Breast (tissue), 4 donors: Measurements from ENCODE around the gene SIX2.

- PRO-cap, 3 experiments: no peak in any of the 3 experiments
- RRBS: no CpG with 5 or more reads among the region's 4 CpGs
Measured at GRCh38 chr2:43869856-43870516, 31.2 kb downstream of the ABCG8 start.

- PRO-cap, 3 experiments: no peak in any of the 3 experiments
- RRBS: no CpG with 5 or more reads among the region's 9 CpGs
Measured at GRCh38 chr2:44081405-44081882, 85.7 kb upstream of the LRPPRC start.

GRCh38 chr2:44201028-44202230 is 32.8 kb downstream of the PPM1B start:
- PRO-cap, 3 experiments: no peak in any of the 3 experiments
- RRBS: no CpG with 5 or more reads among the region's 13 CpGs

DNA sequence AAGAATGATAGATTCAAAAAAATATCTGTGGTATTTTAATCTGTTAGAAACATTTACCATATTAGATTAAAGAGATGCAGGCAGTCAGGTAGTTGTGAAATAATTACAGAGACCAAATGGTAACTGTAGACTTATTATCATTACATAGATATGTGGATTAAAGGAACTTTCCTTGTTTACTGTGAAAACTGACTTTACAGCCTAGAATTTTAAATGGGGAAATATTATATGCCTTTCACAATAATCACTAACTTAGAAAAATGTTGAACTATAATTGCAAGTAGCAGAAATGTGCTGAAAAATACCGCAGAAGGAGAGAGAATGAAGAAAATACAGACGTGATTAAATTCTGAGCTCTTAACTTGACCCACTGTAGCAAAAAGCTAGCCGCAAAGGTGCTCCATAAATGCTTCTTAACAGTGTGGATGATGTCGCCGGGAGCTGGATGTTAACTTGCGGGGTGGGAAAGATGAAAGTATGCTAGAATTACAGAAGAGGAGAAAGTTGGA is 52.4 kb downstream of the PPM1B start:
- PRO-cap, 3 experiments: no peak in any of the 3 experiments
- RRBS: no CpG with 5 or more reads among the region's 6 CpGs

DNA sequence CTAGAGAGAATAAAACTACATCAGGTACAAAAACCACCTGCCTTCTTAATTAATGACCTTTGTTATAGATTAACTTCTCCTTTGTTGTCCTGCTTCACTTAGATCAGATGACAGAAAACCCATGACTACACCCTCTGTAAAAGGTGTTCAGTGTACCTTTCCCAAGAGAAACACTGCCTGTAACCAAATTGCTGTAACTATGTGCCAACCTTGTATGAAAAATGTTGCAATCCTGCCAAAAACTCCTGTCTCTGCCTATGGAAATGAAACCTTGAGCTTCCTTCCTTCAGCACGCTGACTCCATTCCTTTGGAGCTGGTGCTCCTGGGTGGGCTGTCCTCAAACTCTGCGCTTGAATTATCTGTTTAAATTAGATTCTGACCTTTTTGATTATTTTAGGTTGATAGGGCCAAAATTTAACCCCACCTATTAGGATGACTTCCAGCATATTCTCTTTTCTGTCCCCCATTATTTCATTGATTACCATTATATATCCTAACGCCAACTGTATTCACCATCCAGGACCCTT is 29.6 kb upstream of the SLC3A1 start:
- PRO-cap, 3 experiments: no peak in any of the 3 experiments
- RRBS: no CpG with 5 or more reads among the region's 3 CpGs

GRCh38 chr2:44268387-44268650 is 7.0 kb upstream of the SLC3A1 start:
- PRO-cap, 3 experiments: no peak in any of the 3 experiments
- RRBS: no CpG with 5 or more reads among the region's 2 CpGs

GRCh38 chr2:44360684-44361069 is 617 bp downstream of the PREPL start:
- PRO-cap, 3 experiments: peak in 1 of 3 experiments; most common plus-strand start chr2:44360977 (in 1)
- RRBS: no CpG with 5 or more reads among the region's 11 CpGs

- PRO-cap, 3 experiments: no peak in any of the 3 experiments
- RRBS: 3% methylated on average over 2 of the region's 8 CpGs
Measured at GRCh38 chr2:44361070-44361323, 297 bp downstream of the PREPL start.

DNA sequence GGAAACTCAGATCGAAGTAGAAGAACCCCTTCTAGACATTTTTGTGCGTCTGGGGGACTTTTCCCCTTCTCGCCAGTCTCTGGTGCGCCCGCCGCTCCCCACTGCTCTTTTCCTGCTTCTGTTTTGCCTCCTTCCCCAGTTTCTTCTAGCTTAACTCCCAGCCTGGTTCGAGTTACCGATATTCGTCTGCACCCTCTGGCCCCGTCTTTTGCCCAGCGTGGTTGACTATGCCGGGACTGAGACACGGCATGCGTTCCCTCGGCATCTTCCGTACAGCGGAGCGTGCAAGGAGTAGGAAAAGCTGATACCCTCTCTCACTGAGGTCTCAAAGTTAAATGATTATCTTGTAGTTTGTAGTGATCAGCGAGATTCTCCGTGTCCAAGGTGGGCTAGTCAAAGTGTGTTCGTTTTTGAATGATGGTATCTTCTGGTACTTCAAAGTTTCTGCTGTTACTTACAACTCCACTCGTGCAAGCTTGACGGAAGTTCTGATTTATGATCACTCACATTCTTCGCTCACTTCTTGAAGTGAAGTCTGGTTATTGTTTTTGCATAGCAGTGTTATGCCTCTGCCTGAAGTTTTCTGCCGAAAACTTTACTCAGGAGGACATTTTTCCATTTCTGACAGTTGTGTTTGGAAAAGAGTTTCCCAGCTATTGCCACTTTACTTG is 760 bp downstream of the CAMKMT start:
- PRO-cap, 3 experiments: peak in 3 of 3 experiments; most common minus-strand start position 147 of the sequence (in 2)
- RRBS: no CpG with 5 or more reads among the region's 25 CpGs

DNA sequence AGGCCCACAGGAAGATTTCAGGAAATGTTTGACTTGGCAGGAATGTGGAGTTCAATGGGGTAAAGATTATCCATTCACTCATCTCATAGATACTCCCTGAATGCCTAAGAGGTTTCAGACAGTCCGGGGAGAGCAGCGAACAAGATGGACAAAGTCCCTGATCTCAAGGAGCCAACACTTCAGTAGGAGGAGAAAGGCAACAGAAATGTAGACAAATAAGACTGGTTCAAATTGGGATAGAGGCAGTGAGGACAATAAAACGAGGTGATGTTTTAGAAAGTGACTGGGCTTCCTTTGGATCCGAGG is 155.0 kb upstream of the SIX3 start:
- PRO-cap, 3 experiments: no peak in any of the 3 experiments
- RRBS: no CpG with 5 or more reads among the region's 4 CpGs

GRCh38 chr2:44949599-44950172 is 8.2 kb downstream of the SIX3 start:
- PRO-cap, 3 experiments: no peak in any of the 3 experiments
- RRBS: 7% methylated on average over 23 of the region's 39 CpGs

DNA sequence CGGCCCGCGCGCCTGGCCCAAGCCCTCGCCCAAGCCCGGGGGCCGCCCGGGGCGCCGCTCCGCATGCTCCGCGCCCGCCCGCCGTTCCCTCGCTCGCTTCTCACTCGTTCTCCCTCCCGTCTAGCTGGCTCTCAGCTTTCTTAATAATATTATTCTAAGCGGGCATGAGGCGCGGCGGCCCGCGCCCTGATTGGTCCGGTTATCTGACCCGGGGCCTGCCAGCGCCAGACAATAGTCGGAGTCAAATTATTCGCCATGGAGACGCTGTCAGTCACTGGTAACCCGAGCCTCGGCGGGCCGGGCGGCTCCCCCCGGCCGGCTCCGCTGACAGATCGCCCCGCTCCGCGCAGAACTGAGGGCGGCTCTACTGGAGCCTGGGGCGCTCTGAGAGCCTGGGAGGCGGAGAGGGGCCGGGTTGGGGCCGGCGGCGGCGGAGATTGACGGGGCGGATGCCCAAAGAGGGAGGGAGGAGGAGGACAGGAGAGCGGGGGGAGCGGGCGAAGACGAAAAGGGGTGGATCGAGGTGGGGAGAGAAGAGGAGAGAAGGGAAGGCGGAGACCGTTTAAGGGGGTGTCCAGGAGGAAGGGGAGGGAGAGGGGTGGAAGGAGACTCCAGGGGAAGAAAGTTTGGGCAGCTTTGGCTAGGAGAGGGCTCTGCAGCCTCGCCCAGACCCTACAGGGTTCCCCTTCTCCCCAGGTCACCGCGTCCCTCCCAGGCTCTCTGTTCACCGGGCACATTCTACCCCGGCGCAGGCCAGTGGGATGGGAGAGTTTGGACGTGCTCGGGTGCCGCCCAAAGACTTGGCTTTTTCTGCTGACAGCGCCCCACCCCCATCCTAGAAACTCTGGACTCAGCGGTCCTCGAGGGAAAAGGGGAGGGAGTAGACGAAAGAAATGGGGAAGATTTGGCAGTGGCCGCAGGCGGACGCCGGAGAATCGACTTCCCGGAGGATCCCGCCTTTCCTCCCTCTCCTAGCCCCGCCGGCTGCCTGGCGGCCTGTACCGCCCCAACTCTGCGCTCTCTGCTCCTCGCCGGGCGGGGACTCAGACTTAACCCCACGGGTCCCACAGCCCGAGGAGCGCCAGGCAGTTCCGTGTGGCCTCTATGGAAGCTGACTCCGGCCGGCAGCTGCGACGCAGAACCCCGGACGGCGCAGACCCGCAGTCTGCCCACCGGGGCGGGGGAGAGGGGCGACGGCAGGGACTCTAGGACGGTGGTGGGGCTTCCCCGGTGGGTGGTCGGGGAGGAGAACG is at the start of gene SIX2:
SIX2 (minus strand) TSS at position 142 of the 1,253 bp plus-strand sequence.
- PRO-cap, 3 experiments: peak in 3 of 3 experiments; most common plus-strand start position 530 of the sequence (in 2); most common minus-strand start position 122 of the sequence (in 3)
- RRBS: 3% methylated on average over 34 of the region's 109 CpGs

- PRO-cap, 3 experiments: peak in 1 of 3 experiments; most common minus-strand start chr2:45170048 (in 1)
- RRBS: 2% methylated on average over 51 of the region's 107 CpGs
Measured at GRCh38 chr2:45169266-45170219, 160.3 kb upstream of the SIX2 start.

DNA sequence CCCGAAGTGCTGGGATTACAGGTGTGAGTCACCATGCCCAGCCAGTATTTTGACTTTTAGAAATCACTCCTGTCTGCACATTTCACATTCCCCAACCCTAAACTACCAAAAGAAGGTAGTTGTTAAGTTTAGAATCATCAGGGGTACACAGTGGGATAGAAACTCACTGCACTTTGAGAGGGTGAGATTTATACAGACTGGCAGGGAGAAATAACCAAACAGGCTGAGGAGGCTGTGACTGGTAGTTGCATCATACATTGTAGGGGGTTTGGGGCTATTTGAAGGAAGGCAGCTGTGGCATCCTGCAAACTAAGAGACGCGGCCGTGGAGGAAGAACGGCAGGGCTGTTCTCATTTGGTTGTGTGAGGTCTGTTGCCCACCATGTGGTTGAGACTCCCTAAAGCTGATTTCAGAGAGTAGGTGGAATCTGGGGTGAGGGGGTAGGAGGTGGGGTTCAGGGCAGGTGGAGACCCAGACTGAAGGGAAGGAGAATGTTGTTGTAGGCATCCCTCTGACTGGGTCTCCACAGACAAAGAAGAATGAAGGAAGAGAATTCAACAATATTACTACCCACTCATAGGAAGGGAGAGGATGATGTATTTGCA is 170.8 kb upstream of the SIX2 start:
- PRO-cap, 3 experiments: no peak in any of the 3 experiments
- RRBS: no CpG with 5 or more reads among the region's 5 CpGs

GRCh38 chr2:45794115-45794635 is 142.7 kb downstream of the PRKCE start:
- PRO-cap, 3 experiments: no peak in any of the 3 experiments
- RRBS: no CpG with 5 or more reads among the region's 16 CpGs

DNA sequence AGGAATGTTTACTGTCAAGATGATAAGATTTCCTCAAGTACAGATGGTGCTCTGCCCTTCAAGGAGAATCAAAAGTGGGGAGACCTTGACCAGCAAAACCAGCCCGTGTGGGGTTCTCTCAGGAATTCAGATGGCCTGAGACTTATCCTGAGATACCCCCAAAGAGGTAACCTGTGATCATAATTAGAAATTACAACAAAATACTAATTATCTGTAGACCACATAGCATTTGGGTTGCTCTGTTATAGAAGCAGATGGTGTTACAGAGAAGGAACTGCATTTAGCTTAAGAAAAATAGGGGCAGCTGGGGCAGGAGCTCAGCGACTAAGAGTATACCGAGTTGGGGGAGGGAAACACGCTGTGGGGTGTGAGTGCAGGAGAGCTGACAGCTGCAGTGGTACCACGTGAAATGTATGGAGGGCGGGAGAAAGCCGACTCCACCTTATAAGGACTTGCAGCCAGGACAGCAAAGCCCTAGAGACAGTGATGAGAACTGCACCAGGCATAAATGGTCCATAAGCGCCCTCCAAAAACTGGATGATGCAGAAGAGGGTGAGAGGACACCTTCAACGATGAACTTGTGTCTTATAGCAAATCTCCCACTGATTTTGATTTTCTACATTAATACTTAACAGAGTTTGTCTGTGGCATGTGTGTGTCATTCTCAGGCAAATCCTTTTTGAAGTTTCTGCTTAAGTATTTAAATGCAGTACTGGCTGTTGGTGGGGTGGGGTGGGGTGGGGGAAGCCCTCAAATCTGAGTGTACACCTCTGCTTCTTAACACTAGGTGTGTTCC is 237.6 kb downstream of the PRKCE start:
- PRO-cap, 3 experiments: no peak in any of the 3 experiments
- RRBS: no CpG with 5 or more reads among the region's 9 CpGs

DNA sequence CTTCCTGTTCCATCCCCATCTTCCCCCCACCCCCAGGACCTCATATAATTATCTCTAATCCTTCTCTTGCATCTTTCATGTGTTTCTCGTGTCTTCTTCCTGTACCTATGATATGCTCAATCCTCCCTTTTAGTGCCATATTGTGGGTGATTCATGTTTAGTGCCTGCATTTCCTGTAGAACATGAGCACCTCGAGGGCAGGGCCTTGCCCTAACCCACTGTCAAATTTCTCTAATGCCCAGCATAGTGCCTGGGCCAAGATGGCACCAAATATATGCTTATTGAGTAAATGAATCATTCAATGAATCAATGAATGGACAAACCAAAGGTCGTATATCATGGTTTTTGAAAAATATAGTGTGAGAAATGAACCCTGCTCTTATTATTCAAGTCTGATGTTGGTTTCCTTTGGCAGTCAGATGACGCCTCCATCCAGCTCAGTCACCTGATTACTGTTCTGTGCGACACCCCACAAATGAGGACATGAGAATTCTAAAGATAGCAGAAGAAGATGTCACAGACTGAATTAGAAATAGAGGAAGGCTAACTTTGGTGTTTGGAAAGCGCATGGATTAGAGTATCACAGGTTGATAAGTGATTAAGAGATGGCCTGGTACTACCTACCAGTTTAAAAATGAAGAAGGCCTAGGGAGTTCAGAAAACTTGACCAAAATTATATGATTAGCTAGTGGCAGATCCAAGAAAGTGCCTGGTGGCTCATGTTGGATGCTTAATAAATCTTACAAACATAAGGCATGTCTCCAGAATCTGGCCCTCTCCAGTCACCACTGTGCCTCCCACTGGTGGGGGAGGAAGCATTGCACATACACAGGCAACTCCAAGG is 278.4 kb downstream of the PRKCE start:
- PRO-cap, 3 experiments: no peak in any of the 3 experiments
- RRBS: no CpG with 5 or more reads among the region's 6 CpGs

- PRO-cap, 3 experiments: no peak in any of the 3 experiments
- RRBS: no CpG with 5 or more reads among the region's 7 CpGs
Measured at GRCh38 chr2:45964243-45964952, 312.9 kb downstream of the PRKCE start.

DNA sequence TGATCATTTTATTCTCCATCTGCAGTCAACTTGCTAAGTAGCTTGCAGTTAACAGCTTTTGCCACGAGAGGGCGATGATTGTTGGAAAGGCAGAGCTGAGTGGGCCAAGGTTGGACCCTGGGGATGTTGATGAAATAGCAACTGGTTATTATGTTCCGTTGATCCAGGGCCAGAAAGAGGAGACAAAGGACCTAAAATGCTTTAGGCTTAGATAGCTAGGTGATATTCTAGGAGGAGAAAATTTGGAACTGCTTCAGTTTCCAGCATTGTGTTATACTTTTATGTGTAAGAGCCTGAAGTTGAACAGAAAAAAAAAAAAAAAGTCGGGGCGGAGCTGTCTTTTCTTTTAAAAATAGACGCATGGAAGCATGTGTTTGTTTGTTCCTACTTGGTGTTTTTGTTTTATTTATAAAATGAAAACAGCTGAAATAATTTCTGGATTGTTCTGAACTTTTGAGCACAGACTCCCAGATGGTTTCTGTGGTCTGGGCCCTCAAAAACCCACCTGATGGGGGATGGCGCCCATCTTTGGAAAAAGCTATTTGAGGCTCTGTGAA is 234.1 kb upstream of the EPAS1 start:
- PRO-cap, 3 experiments: no peak in any of the 3 experiments
- RRBS: no CpG with 5 or more reads among the region's 7 CpGs

- PRO-cap, 3 experiments: no peak in any of the 3 experiments
- RRBS: no CpG with 5 or more reads among the region's 8 CpGs
Measured at GRCh38 chr2:46164700-46165377, 132.4 kb upstream of the EPAS1 start.